Stomach (tissue), 7 donors: Measurements from ENCODE around the genes STARD8, EDA and IL2RG.

DNA sequence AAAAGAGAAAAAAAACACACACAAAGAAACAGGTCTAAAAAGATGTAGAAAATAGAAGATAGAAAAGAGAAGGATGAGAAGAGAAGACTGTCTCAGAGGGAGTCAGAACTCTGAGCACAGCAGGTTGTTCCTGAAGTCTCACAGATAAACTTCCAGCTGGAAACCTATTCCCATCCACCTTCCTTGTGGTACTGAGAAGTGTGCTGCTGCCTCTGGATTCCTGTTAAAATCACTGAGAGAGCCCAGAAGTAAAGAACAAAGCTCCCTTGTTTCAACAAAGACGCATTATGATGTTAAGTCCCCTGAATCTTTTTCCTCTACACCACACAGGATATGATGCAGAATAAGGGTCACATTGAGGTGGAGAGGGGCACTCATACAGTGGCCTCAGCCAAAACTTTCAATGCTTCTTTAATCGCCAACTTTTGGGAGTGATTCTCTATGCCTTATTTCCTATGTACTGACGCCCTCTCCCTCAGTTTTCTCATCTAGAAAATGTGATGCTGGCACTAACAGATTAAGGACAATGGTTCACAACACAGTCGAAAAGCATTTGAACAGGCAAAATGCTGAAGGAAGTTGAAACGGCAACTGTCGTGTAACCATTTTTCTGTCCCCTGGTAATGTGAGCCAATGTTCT, 320.9 kb downstream of the OPHN1 start:
- PRO-cap: no peak
- RAMPAGE, long total RNA, 5 experiments: no peak in any of the 5 experiments
- RRBS: no CpG with 5 or more reads among the region's 6 CpGs

DNA sequence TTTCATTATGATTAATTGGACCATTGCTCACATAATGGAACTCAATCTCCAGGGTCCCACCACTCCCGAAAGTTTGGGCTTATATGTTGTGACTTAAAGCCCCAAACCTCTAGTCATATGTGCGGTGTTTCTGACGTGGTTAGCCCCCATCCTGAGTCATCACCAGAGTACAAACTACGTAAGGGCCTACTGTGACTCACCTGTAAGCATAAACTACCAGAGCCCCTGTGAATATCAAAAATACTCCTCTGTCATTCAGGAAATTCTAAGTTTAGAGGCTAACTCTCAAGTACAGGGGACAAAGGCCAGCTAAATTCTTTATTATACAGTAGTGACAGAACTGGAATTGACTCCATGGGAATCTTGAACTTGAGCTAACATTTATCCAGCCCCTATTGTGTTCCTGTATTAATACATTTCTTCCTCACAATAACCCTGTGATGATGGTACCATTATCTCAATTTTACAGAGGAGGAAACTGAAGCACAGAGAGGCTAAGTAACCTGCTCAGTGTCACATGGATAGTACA, 5.5 kb downstream of the YIPF6 start:
- PRO-cap: no peak
- RAMPAGE, long total RNA, 5 experiments: no peak in any of the 5 experiments
- RRBS: no CpG with 5 or more reads among the region's 4 CpGs

- PRO-cap: no peak
- RAMPAGE, long total RNA, 5 experiments: no peak in any of the 5 experiments
- RRBS: no CpG with 5 or more reads among the region's 3 CpGs
Measured at GRCh38 chrX:68538642-68539189, 39.9 kb downstream of the YIPF6 start.

DNA sequence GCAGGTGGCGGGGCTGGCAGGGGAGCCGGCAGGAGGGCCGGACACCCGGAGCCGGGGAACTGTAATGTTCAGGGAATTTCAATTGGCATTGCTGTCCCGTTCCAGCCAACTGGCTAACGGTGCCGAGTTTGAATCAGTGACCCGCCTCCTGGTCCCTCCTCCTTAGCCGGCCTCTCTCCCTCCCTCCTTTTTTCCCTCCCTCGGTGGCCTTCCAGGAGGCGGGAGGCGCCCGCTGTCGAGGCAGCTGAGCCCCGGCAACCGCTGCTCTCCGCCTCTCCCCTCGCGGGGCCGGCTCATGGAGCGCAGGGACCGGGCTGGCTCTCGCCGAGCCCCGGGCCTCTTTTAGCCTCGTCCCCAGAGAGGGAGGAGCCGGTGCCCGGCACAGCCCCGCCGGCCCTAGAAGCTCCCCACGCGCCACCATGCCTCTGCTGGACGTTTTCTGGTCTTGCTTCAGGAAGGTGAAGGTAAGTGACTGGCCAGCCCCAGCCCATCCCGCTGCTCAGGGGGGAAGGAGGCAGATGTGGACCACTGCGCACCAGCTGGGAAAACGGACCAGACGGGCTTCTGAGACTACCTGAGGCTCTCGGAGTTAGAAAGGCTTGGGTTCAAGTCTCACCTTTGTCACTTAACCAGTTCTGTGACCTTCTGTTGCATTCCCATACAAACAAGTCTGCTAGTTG, at the start of gene STARD8:
STARD8 (plus strand) TSS at position 203 of the 680 bp plus-strand sequence.
- PRO-cap: unidirectional peak, plus-strand start at position 214 of the sequence
- RAMPAGE, long total RNA, 5 experiments: start-site peak on the plus strand in 1 of 5 experiments, centred at position 319 of the sequence, 21 to 23 reads per replicate
- RRBS: 23% methylated on average over 12 of the region's 39 CpGs

- PRO-cap: unidirectional peak, plus-strand start at chrX:68686355
- RAMPAGE, long total RNA, 5 experiments: no peak in any of the 5 experiments
- RRBS: 32% methylated on average over 11 of the region's 33 CpGs
Measured at GRCh38 chrX:68685687-68686478, 38.4 kb downstream of the STARD8 start.

DNA sequence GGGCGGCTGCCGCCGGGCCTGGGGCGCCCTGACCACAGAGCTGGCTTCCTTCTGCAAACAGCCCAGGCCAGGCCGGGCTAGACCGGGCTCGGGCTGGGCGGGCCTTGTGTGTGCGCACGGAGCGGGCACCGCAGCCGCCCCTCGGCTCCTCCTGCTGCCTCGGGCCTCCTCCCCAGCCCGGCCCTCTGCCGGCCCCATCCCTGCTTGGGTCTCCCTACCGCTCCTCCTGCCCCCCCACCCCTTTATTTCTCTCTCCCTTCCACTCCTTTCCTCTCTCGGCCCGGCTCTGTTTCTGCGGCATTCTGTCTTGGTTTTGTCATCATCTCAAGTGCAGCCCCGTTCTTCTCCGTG, 83.4 kb downstream of the EFNB1 start:
- PRO-cap: no peak
- RAMPAGE, long total RNA, 5 experiments: no peak in any of the 5 experiments
- RRBS: 33% methylated on average over 17 of the region's 23 CpGs

DNA sequence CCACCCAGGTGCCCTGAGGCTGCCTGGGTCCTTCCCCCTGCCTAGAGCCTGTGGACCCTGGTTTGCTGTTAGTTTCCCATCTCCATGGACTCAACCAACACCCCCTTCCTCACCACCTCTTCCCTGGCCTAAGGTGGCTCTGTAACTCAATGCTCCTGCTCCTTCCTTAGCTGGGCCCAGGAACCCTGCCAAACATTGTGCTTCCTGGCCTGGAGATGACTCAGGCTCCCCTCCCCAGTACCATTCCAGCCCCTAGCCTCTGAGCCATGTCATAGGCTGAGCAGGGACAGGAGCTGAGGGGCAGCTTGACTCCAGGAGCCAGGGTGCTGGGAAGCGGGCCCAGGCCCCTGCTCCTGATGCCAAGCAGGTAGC, 100.7 kb downstream of the EFNB1 start:
- PRO-cap: no peak
- RAMPAGE, long total RNA, 5 experiments: no peak in any of the 5 experiments
- RRBS: no CpG with 5 or more reads among the region's 1 CpG

DNA sequence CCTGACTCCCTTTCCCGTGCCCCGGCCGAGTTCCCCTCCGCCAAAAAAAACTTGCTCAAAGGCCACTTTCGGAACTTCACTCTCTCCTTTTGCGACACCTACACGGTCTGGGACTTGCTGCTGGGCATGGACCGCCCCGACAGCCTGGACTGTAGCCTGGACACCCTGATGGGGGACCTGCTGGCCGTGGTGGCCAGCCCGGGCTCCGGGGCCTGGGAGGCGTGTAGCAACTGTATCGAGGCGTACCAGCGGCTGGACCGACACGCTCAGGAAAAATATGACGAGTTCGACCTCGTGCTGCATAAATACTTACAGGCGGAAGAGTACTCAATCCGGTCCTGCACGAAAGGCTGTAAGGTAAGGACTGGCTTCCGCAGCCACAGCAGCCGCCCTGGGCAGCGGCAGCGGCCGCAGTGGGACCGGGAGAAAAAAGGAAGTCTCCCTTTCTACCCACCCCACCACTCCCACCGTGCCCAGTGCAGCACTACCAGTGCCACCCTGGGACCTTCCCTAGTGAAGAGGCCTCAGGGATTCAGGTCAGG, 1.7 kb downstream of the NALF2 start:
- PRO-cap: no peak
- RAMPAGE, long total RNA, 5 experiments: start-site peak on the plus strand in 1 of 5 experiments, centred at position 135 of the sequence, 7 reads per replicate
- RRBS: 44% methylated on average over 13 of the region's 31 CpGs

GRCh38 chrX:69615982-69616919, at the start of gene EDA:
EDA (plus strand) TSS chrX:69616113.
- PRO-cap: unidirectional peak, minus-strand start at chrX:69616688
- RAMPAGE, long total RNA, 5 experiments: start-site peak on the plus strand in 5 of 5 experiments, at chrX:69616038-69616320 at its widest, 8 to 43 reads per replicate
- RRBS: 36% methylated on average over 10 of the region's 66 CpGs

- PRO-cap: no peak
- RAMPAGE, long total RNA, 5 experiments: no peak in any of the 5 experiments
- RRBS: no CpG with 5 or more reads among the region's 23 CpGs
Measured at GRCh38 chrX:69616920-69617177, 936 bp downstream of the EDA start.

DNA sequence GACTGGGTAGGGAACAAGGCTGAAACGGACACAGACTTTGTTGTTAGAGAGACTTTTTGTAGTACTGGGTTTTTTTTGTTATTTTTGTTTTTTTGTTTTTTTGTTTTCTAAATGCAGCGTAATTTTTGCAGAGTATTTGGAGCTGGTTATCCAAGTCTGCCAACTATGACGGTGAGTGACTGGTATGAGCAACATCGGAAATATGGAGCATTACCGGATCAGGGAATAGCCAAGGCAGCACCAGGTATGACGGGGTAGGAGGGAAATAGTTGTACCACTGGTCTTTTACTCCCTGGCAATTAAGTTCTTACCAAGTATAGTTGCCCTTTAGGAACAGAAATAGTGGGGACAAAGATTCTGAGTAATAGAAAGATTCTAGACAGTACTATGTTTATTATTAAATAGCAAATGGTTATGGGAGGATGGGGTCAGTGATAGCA, 16.9 kb downstream of the IGBP1 start:
- PRO-cap: no peak
- RAMPAGE, long total RNA, 5 experiments: start-site peak on the plus strand in 1 of 5 experiments, centred at position 149 of the sequence, 22 reads per replicate
- RRBS: no CpG with 5 or more reads among the region's 6 CpGs

GRCh38 chrX:70478788-70479749, 34.4 kb downstream of the DLG3 start:
- PRO-cap: unidirectional peak, minus-strand start at chrX:70479334
- RAMPAGE, long total RNA, 5 experiments: start-site peak on the plus strand in 2 of 5 experiments, at chrX:70479145-70479262 at its widest, 7 to 42 reads per replicate
- RRBS: no CpG with 5 or more reads among the region's 9 CpGs

DNA sequence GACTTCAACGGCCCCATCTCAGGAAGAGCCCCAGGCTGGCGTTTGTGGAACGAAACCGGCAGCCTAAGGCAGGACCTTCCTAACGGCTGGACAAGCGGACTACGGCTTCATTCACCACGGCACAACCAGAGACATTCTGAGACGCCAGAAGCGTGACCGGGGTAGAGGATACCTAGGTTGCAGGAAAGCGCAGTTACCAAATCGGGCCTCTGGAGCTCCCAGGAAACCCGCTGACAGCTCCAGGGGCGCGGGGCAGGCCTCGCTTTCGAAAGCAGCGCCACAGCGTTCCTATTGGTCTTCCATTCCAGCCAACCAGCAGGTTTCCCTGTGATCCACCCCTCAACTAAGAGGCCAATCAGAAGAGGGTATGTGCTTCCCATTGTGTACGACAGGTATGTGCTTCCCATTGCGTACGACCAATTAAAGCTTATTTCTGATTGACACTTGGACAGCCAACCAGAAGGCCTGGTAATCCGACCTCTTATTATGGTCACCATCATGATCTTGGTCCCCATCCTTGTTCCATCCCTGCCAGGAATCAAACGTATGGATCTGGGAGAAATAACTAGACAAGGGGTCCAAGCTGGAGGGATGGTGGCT, 14.9 kb downstream of the SNX12 start:
- PRO-cap: no peak
- RAMPAGE, long total RNA, 5 experiments: no peak in any of the 5 experiments
- RRBS: 63% methylated on average over 5 of the region's 25 CpGs

DNA sequence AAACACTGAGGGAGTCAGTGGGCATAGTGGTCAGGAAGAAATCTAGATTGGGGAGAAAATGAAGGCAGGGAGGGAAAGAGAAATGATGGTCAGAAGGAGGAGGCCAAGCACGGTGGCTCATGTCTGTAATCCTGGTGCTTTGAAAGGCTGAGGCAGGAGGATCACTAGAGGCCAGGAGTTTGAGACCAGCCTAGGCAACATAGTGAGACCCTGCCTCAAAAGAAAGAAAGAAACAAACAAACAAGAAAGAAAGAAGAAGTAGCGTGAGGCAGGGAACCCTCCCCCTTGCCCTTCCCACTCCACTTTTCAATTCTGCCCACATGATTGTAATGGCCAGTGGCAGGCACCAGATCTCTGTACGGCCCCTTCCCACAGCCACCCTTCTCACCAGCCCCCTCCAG, 368 bp downstream of the IL2RG start:
- PRO-cap: no peak
- RAMPAGE, long total RNA, 5 experiments: no peak in any of the 5 experiments
- RRBS: no CpG with 5 or more reads among the region's 3 CpGs

DNA sequence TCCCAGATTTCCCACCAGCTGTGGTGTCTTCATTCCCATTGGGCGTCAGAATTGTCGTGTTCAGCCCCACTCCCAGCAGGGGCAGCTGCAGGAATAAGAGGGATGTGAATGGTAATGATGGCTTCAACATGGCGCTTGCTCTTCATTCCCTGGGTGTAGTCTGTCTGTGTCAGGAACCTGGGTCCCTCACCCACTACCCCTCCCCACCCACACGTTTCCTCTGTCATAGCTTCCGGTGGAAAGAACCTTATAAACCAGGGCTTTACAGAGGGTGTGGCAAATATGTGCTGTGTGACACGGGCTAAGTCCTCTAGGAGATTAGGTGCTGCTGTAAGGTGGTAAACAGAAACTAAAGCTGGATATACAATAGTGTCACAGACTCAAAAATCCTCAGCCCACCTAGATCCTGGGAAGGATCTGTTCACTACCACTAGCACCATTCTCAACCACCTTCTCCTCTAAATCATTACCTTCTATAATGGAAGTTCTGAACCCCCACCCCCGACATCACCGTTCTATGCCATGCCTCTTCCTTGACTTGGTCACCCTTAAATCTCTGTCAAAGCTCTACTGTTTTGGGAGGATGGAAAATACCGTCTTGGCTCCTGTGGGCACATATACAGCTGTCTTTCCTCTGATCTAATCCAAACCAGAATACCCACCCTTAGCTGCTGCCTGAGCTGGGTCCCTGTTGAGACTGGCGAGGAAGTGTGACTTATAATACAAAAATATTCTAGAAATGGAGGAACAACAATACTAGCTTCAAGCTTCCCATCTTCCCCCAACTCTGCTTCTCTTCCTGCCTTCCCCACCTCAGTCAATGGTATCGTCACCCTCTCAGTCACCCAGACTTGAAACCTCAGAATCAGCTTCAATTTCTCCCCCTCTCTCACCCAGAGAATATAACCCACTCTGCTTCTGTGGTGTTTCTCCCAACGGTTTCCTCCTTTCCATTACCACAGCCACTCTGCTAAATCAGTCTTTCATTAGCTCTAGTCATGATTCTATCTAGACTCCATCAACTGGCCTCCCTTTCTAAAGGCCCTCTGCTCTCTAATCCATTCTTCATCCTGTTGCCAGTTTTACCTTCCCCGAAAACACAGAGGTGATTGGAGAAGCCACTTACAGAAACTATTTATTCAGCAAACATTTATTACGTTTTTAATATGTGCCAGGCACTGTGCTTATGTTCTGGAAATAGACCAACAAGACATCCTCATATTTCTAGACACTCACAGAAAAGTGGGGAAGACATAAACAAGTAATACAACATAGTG, at the start of gene IL2RG:
IL2RG (minus strand) TSS at position 168 of the 1,277 bp plus-strand sequence.
- PRO-cap: bidirectional peak, plus-strand start at position 279 of the sequence, minus-strand start at position 162 of the sequence
- RAMPAGE, long total RNA, 5 experiments: start-site peak on the minus strand in 4 of 5 experiments, centred at positions 164 to 167 of the sequence, 12 to 257 reads per replicate
- RRBS: no CpG with 5 or more reads among the region's 14 CpGs

DNA sequence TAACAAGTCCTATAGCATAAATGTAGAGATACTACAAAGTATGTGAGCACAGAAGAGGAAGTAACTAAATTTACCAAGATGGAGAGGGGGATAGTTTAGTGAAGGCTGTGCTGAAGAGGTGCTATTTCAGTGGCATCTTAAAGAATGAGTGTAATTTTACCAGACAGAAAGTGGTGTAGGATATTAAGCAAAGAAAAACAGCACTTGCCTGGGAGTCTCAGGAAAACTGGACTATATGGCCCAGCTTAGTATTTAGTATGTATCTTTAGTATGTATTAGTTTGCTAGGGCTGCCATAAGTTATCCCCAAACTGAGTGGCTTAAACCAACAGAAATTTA, 1.3 kb upstream of the IL2RG start:
- PRO-cap: no peak
- RAMPAGE, long total RNA, 5 experiments: no peak in any of the 5 experiments

- PRO-cap: no peak
- RAMPAGE, long total RNA, 5 experiments: no peak in any of the 5 experiments
- RRBS: 34% methylated on average over 4 of the region's 14 CpGs
Measured at GRCh38 chrX:71182431-71182941, 37.8 kb downstream of the NLGN3 start.

- PRO-cap: no peak
- RAMPAGE, long total RNA, 5 experiments: no peak in any of the 5 experiments
- RRBS: no CpG with 5 or more reads among the region's 13 CpGs
Measured at GRCh38 chrX:71216148-71217107, 6.6 kb upstream of the GJB1 start.

GRCh38 chrX:71282560-71283108, 801 bp upstream of the NONO start:
- PRO-cap: no peak
- RAMPAGE, long total RNA, 5 experiments: no peak in any of the 5 experiments
- RRBS: no CpG with 5 or more reads among the region's 7 CpGs

- PRO-cap: no peak
- RAMPAGE, long total RNA, 5 experiments: start-site peak on the plus strand in 2 of 5 experiments, at chrX:71376823-71377162 at its widest, 13 to 37 reads per replicate
- RRBS: no CpG with 5 or more reads among the region's 3 CpGs
Measured at GRCh38 chrX:71376812-71377371, 10.7 kb downstream of the TAF1 start.